Choroid plexus epithelial cell (primary cell): ENCODE data around the genes RFXAP and NHLRC3.

GRCh38 chr13:33204204-33205317, 81.0 kb downstream of the STARD13 start:
- RRBS = no CpG with 5 or more reads among the region's 19 CpGs

DNA sequence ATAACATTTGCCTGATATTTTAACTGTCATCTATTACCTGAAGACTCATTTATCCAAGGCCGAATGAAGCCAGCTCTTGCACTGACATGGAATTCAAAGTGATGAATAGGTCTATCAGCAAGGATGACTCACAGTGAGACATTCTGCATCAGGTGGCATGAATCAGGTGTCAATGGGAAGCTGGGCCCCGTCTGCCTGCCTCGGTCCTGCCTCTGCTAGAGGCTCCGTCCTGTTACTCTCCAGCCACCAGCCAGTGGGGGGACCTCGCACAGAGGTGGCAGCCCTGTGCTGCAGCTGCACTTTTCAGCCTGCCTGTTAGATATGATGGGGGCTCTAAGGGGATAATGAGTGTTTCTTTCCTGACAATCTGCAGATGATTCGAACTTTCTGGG, 23.4 kb downstream of the STARD13 start:
- RRBS = no CpG with 5 or more reads among the region's 6 CpGs

- RRBS = no CpG with 5 or more reads among the region's 5 CpGs
Measured at GRCh38 chr13:33263322-33263964, 22.1 kb downstream of the STARD13 start.

DNA sequence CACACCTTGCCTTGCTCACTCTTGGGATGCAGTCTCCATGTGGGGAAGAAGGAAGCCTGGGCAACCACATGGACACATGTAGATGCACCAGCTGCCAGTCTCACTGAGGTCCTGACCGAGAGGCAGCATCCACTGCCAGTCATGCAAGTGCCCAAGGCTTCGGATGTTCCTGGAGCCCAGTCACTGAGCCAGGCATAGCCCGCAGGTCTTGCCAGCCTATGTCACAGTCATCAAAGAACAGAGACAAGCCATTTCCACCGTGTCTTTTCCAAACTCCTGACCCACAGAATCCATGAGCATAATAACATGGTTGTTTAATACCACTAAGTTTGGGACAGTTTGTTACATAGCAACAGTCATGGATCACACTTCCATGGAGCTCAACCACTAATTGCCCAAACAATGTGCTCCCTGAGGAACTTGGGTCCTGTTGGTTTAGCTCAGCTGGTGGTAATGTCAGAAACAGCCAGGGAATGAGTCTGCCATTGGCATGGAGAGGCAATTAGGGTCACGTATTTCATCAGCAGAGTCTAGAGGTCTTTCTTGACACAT, 21.5 kb downstream of the STARD13 start:
- RRBS = no CpG with 5 or more reads among the region's 5 CpGs

GRCh38 chr13:33284754-33285401, 677 bp downstream of the STARD13 start:
- RRBS = no CpG with 5 or more reads among the region's 9 CpGs

DNA sequence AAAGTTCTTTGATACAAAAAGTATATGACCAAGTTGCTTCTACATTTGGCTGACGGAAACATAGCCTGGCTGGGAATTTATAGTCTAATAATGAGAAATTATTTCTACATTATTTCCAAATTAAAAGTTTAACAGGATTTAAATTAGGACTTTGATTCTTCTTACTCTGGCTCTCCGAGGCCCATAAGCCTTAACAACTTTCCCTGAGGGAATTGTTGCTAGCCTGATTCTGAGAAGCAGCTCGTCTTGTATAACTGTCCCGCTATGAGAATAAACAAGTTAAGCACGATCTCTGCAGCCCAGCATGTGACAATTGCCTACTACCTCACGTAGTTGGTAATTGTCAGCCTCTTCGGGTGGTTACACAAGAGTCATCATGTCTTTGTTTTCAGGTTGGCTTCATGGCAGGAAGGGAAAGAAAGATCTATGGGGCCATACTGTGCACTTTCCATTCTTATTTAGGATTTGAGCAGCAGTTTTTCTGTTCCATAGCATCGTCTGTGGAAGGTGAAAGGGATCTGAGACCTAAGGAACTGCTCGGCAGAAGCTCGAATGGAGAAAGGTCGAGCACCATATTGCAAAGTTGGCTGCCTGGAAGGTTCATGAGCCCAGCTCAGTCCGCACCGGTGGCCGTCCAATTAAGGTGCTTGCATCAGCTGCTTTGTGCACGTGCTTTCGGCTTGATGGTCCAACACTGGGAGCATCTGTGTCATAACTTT, 1.7 kb upstream of the STARD13 start:
- RRBS = no CpG with 5 or more reads among the region's 16 CpGs

DNA sequence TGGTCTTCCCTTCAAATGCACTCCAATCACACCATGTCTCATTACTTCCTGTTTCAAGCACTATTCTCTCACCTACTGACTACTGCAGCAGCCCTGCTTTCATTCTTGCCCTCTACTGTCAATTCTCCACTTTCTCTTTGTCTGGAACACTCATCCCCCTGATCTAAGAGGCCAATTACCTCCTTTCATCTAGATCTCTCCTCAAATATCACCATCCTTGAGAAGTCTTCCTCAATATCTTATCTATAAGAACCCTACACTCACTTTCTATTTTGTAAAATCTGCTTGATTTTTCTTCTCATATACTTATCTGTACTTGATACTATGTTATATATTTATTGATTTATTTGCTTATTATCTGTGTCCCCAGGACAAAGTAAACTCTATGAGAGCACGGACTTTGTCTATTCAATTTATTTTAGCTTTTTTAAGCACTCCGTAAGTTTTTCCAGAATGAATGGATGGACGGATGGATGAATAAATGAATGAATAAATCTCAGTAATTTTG, 31.9 kb upstream of the STARD13 start:
- RRBS = no CpG with 5 or more reads among the region's 3 CpGs

DNA sequence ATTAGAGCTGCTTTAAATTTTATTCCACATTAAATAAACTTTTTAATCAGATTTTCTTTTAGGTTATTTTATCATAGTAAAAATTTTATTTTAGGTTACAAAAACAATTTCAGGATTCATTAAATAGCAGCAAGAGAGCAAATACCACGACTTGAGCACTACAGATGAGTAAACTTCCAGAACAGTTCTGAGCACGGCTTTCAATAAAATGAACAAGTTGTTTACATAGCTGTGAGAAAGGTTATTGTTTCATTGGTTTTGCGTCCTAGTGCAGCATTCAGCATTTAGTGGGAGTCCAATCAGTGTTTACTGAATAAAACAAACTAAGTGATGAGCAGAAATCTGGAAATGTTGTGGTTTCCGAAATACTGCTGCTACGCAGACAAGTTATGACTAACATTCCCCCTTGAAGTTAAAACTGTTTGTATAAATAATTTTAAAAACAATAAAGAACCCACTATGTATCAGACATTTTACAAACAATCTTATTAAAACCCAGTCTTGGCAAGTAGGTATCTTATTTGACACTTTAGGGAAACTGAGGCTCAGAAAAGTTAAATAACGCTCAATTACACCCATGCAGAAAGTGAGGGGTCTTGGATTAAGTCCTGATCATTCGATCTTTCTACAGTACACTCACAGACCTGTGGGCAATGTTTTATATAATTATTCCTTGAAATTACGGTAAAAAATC, 251.5 kb upstream of the STARD13 start:
- RRBS = no CpG with 5 or more reads among the region's 8 CpGs

GRCh38 chr13:35793743-35794340, 317.4 kb upstream of the MAB21L1 start:
- RRBS = no CpG with 5 or more reads among the region's 1 CpG

DNA sequence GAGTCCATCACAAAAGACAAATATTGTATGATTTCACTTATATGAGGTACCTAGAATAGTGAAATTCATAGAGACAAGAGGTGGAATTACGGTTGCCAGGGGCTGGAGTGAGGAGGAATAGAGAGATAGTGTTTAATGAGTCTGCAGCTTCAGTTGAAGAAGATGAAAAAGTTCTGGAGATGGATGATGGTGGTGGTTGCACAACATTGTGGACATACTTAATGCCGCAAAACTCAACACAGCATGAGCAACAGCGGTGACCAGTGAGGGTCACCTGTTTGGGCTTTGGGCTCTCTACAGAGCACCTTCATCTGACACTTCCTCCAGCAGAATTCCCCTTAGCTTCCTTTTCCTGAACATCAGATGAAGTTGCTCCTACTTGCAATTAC, 163.1 kb downstream of the DCLK1 start:
- RRBS = no CpG with 5 or more reads among the region's 3 CpGs

DNA sequence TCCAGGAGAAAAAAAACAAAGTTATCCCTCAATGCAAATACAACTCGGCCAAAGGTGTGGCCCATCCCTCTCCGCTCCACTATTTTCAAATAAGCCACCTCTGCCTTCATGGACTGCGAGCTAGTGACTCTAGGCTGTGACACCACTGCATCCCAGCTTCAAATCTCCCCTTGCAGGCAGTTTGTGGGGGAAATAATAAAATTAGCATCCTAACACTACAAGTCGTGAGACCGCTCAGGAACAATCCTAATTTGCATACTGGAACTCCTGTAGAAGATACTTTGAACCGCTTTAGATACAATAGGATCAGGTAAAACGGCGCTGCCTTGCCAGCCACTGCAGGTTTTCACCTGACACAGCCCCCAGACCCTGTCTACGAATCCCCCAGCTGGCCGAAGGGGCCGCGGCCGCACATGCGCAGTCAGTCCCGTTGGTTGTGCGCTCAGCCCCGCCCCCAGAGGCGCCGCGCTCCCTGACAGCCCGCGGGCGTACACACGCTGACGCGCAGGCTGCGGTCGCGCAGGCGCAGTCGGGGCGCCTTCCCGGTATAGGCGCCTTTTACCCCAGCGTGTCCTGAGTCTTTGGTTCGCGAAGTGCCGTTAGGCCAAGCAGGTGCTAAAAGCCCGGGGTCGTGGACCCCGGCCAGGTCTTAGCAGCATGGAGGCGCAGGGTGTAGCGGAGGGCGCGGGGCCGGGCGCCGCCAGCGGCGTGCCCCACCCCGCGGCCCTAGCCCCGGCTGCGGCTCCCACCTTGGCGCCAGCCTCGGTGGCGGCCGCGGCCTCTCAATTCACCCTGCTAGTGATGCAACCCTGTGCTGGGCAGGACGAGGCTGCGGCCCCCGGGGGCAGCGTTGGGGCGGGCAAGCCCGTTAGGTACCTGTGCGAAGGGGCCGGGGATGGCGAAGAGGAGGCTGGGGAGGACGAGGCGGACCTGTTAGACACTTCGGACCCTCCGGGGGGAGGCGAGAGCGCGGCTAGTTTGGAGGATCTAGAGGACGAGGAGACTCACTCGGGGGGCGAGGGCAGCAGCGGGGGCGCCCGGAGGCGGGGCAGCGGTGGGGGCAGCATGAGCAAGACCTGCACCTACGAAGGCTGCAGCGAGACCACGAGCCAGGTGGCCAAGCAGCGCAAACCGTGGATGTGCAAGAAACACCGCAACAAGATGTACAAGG, at the start of gene RFXAP:
Gene RFXAP, plus strand, starts transcription at position 522 of the 1,171 bp plus-strand sequence.
- RRBS = 2% methylated on average over 42 of the region's 89 CpGs

GRCh38 chr13:36819872-36820138, 783 bp downstream of the RFXAP start:
- RRBS = no CpG with 5 or more reads among the region's 11 CpGs

DNA sequence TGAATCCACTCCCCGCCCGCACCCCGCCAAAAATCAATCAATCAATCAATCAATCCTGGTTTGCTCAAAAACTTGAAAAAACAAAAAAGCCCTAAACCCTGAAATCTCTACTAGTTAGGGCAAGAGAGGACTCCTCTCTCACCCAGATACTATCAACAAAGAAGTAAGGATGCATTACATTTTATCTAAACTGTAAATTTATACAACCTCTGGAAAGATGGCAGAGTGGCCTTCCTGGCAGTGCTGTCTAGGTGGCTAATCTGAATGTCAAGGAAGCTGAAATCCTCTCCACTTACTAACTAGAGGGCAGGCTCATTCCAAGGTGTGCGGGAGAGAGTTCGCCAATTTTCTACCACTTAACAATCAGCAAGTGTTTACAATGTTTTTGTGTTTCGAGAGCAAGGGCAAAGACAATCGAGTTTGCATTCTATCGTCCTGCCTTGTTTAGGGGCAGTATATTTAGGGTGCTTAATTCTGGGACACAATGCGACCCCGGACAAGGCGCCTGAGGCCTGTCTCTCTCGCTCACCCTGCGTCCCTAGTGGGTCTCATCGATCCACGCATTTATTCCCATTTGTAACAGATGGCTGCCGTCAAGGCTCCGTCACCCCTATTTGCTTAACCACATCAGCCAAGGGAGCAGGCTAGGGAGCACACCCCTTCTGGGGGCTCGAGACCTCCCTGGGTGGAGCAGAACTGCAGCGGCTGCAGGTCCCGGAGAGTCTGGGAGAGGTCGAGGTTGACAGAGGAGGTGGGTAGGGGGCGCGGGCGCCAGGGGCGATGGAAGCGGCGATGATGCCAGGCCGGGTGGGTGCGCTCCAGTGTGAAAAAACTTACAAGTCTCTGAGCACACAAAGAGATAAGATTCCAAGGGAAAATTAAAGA, 725 bp downstream of the ALG5 start:
- RRBS = under 1% methylated on average over 6 of the region's 29 CpGs

GRCh38 chr13:37144003-37144233, 38.5 kb upstream of the CSNK1A1L start:
- RRBS = no CpG with 5 or more reads among the region's 1 CpG

- RRBS = no CpG with 5 or more reads among the region's 17 CpGs
Measured at GRCh38 chr13:37934360-37934842, 64.8 kb upstream of the TRPC4 start.

GRCh38 chr13:37934843-37935088, 65.2 kb upstream of the TRPC4 start:
- RRBS = no CpG with 5 or more reads among the region's 5 CpGs

DNA sequence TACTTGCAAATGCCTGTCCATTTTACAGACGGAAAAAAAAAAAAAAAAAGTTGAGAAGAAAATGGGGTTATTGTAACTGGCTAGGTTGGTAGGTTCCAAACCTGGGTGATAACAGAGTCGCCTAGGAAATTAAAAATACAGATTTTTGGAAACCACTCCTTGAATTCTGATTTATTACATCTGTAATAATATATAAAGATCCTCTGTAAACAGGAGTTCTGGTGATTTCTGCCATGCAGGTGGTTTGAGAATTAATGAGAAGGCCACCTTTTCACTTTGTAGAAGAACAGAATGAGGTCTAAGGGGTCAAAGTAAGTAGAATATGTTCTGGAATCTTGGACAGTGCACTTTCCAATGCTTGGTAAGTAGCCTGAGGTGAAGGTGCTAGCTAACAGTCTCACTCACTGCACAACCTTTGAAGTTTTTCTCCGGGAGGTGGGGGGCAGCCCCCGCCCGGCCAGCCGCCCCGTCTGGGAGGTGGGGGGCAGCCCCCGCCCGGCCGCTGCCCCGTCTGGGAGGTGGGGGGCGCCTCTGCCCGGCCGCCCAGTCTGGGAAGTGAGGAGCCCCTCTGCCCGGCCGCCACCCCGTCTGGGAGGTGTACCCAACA, 13.9 kb downstream of the UFM1 start:
- RRBS = no CpG with 5 or more reads among the region's 17 CpGs

DNA sequence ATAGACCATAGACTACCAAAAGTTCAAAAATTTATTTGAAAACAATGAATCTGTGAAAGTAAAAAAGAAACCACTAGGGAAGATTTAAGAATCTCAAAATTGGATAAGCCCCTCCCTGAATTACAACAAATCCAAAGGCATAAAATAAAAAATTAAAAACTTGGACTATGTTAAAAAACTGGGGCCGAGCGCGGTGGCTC, 58.1 kb downstream of the STOML3 start:
- RRBS = no CpG with 5 or more reads among the region's 3 CpGs

GRCh38 chr13:39038157-39039060, at the start of gene NHLRC3:
Gene NHLRC3 (plus strand): TSS chr13:39038456.
- RRBS = 3% methylated on average over 4 of the region's 40 CpGs